Placental epithelial cell (primary cell): ENCODE measurements around a stretch of chr11.

DNA sequence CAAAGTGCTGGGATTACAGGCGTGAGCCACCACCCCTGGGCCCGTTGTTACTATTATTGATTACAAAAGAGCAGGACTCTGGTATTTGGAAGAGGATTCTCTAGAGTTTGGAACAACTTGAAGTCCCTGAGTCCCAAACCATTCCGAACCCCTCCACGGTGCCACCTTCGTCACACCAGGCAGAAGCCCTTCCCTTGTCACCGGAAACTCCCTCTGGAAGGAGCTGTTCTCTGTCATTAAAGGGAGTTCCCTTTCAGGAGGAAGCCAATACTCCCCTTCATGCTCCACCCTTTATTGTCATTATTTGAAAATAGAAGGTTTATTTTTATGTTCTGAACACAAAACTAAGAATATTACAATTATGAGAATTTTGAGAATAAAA lies 5.1 kb upstream of the C11orf24 start:
- CAGE, long polyA plus RNA: no peak

DNA sequence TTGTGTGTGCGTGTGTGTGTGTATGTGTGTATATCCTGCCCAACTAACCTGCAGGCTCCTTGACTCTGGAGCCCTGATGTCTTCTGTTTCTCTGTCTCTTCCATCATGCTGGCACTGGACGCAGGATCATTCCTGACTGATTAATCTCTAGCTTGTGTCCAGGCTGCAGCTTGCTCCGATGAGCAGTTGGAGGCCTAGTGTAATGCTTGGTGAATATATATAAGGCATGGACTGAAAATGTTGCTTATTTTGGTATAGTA lies 25.6 kb downstream of the LRP5 start:
- CAGE, long polyA plus RNA: no peak

DNA sequence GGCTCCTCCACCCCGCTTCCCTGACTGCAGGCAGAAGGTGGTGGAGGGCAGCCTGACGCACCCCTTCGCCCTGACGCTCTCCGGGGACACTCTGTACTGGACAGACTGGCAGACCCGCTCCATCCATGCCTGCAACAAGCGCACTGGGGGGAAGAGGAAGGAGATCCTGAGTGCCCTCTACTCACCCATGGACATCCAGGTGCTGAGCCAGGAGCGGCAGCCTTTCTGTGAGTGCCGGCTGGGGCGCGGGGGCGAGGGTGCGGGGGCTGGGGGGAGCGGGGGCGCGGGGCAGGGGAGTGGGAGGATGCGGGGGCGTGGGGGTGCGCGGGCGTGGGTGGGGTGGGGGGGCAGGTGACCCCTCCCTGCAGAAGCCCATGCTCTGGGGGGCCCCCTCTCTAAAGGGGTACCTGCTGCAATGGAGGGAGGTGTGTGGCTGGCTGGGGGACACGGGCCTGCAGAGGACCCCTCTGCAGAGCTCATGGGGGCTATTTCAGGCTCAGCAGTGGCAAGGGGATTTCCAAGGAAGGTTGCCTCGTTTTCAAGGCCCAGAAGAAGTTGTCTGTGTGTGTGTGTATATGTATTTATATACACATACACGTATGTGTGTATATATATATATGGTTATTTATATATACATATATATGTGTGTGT lies 51.5 kb downstream of the LRP5 start:
- CAGE, long polyA plus RNA: no peak

- CAGE, long polyA plus RNA: no peak
Observed at GRCh38 chr11:68370462-68371283, 58.3 kb downstream of the LRP5 start.

GRCh38 chr11:68374087-68374550 lies 61.7 kb downstream of the LRP5 start:
- CAGE, long polyA plus RNA: no peak

DNA sequence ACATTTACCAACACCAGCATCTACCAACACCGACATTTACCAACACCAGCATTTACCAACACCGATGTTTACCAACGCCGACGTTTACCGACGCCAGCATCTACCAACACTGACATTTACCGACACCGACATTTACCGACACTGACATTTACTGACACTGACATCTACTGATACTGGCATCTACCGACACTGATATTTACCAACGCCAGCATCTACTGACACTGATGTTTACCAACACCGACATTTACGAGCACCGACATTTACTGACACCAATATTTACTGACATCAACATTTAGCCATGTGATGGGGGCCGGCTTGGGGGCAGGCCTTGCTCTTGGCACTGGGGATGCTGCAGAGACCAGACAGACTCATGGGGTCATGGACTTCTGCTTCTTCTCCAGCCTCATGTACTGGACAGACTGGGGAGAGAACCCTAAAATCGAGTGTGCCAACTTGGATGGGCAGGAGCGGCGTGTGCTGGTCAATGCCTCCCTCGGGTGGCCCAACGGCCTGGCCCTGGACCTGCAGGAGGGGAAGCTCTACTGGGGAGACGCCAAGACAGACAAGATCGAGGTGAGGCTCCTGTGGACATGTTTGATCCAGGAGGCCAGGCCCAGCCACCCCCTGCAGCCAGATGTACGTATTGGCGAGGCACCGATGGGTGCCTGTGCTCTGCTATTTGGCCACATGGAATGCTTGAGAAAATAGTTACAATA lies 70.9 kb upstream of the PPP6R3 start:
- CAGE, long polyA plus RNA: no peak

GRCh38 chr11:68448430-68449522 lies 11.8 kb upstream of the PPP6R3 start:
- CAGE, long polyA plus RNA: no peak

GRCh38 chr11:68460882-68461967 lies 673 bp downstream of the PPP6R3 start:
- CAGE, long polyA plus RNA: no peak

DNA sequence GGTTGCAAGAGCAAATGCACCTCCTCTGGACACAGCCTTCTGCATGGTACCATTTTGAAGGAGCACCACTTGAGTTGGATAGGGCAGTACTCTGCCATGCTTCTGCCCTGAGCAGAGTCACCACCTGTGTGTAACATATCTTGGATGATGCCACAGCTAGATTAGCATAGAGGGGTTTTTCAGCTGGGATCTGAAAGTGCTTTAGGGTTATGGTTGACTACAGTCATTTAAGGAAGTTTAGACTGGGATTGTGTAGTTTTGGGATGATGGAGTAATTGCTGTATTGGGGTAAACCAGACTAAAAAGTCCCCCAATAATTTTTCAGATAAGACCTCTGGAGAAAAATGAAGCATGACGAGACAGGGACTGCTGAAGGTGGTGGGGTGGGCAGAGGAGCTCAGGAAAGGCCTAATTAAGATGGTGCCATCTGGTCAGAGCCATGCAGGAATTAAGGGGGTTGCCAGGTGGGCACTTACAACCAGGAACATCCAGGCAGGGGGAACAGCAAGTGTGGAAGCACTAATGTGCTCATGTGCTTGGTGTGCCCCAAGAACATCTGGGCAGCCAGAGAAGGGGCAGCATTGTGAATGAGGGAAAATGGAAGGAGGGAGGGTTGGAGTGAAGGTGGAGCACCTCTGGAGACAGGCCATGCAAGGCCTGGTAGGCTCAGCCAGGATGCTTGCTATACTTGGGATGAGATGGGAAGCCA lies 79.1 kb downstream of the PPP6R3 start:
- CAGE, long polyA plus RNA: no peak

DNA sequence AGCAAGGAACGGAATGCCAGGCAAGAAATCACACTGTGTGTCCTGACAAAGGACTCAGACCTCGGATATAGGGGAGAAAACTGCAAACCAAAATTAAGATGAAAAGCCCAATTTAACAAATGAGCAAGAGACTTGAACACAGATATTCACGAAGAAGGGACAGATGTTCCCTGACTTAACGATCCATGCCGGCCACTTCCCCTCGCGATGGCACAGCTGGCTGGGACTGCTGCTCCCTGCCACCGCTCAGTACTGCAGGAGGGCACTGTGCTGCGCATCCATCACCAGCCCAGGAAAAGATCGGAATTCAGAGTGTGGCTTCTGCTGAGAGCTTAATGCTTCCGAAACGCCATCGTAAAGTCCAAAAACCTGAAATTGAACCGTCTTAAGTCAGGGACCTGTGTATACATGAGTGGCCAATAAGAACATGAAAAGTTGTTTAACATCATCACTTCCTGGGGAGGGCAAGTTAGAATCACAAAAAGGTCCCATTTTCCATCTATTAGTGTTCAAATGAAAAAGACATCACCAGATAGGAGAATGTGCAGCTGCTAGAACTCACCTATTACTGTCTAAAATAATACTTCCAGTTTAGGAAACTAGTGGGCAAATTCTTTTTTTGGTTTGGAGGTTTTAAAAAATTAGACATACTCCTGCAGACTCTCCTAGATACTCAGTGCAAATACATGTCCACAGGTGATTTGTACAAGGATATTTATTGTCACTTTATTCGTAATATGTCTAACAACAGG lies 67.6 kb upstream of the GAL start:
- CAGE, long polyA plus RNA: no peak

DNA sequence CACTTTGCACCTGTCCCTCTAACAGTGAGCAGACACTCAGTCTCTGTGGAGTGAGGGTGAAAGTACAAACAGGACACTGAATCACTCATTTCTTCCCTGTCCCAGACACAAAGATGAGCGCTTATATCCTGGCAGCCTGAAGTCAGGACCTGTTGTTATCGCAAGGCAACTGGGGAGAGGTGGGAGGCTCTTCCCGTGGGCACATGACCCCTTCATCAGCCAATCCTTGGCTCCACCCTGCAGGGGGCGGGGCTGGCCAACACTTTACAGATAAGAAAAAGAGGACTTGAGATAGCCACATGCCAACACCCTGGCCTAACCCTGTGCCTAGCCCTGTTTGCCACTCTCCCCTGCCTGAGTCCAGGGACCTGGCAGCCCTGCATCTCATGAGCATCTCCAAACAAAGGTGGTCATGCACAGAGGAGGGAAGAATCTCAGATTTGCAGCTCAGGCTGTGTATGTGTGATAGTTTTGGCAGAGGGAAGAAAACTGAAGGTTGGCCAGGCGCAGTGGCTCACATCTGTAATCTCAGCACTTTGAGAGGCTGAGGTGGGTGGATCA lies 29.6 kb upstream of the TESMIN start:
- CAGE, long polyA plus RNA: no peak

DNA sequence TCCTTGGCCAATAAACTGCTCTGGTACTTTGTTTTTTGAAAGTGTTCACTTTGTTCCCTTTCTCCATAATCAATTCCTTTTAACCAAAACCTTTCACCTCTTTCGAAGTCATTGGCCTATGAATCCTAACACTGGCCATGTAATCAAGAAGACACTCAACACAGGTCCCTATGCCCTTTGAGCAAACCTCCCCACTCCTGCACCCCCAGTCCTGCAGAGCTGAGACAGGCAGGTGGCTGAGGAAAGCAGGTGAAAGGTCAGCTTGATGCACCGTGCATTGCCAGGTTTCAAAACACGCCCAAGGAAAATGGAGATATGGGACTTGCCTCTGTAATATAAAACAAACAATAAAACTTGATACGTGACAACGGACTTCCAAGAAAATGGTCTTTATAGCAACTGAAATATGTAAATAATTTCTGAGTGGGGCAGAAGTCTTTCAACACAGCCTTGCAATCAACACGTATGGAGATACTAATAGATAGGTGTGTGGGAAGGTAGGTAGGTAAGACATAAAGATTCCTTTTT lies 10.6 kb downstream of the CPT1A start:
- CAGE, long polyA plus RNA: no peak

DNA sequence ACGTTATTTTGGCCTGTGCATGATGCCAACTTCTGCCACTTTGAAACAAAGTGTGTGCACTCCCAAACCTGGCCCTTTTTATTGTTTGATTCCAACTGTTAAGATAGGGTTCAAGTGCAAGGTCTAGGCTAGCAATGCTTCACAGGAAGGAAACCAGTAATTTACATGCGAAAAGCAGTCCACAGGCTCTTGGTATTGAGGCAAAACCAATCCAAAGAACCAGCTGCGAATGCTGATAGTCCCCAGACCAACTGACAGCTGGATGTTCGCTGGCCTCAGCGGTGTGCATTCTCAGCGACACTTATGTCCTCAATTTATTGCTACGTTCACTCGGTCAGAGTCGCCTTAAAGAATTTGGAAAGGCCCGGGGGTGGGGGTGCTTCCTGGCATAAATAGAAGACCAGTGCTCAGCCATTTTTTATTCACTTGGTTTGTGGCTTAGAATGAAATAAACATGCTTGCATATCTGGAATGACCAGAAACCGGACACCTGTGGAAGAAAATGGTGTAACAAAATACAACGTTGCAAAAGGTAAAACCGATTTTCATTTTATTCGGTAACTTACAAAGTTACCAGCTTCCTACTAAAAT lies 1.7 kb downstream of the CPT1A start:
- CAGE, long polyA plus RNA: no peak

GRCh38 chr11:68842844-68843636 lies 1.3 kb upstream of the CPT1A start:
- CAGE, long polyA plus RNA: no peak

GRCh38 chr11:68927175-68927549 lies 23.5 kb downstream of the IGHMBP2 start:
- CAGE, long polyA plus RNA: no peak

DNA sequence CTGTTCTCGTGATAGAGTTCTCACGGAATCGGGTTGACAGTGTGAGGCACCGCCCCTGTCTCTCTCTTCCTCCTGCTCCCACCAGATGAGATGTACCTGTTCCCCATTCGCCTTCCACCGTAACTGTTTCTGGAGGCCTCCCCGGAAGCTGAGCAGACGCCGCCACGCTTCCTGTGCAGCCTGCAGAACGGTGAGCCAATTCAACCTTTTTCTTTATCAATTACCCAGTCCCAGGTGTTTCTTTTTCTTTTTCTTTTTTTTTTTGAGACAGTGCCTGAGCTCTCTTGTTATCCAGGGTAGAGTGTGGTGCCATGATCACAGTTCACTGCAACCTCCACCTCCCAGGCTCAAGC lies 17.9 kb downstream of the MRGPRD start:
- CAGE, long polyA plus RNA: no peak

GRCh38 chr11:69002644-69003022 lies 10.4 kb downstream of the MRGPRF start:
- CAGE, long polyA plus RNA: no peak

DNA sequence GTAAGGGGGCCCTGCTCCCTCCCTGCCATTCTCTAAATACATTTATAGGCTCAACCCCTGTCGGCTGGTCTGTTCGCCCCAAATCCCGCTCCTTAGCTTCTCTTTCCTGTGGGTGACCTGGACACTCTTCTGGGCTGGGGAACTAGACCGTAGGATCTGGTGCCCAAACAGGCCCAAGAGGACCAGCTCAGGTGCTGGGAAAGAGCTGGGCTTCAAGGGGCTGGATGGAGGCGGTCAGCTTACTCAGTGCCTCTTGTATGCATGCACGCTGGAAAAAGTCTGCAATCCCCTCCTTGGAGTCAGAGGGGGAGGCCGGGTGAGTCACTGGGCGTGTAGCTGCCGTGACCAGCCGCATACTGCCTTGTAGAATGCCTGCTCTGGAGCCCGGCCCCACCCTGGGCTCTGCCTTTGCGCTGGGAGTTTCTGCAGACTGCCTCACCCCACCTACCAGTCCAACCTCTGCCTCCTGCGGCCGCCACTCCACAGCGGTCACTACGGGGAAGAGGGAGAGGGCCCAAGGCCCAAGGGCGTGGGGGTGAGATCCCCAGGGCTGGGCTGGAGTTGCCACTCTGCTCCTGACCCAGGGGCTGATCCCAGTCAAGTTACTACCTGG lies 4.3 kb downstream of the MRGPRF start:
- CAGE, long polyA plus RNA: no peak

DNA sequence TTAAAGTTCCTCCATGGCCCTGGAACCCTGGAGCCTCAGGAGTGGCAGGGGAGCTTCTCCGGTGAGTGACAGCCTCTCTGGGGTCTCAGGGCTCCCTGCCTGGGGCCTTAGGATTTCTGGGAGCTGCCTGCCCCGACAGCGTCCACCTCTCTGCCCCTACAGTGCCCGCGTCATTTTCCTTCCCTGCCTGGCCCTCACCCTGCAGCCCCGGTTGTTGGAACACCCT lies 304 bp downstream of the MRGPRF start:
- CAGE, long polyA plus RNA: no peak

GRCh38 chr11:69050641-69051493 lies 2.1 kb downstream of the TPCN2 start:
- CAGE, long polyA plus RNA: no peak